Progenitor cell of endocrine pancreas (in vitro differentiated cells): Measurements from ENCODE around the genes HLA-G and TRIM26.

GRCh38 chr6:28949214-28949629 is 25.4 kb upstream of the TRIM27 start:
- PRO-cap, result no peak

GRCh38 chr6:29636149-29636653 is 3.2 kb upstream of the GABBR1 start:
- PRO-cap, result no peak

GRCh38 chr6:29666036-29666485 is 9.2 kb downstream of the MOG start:
- PRO-cap, result no peak

DNA sequence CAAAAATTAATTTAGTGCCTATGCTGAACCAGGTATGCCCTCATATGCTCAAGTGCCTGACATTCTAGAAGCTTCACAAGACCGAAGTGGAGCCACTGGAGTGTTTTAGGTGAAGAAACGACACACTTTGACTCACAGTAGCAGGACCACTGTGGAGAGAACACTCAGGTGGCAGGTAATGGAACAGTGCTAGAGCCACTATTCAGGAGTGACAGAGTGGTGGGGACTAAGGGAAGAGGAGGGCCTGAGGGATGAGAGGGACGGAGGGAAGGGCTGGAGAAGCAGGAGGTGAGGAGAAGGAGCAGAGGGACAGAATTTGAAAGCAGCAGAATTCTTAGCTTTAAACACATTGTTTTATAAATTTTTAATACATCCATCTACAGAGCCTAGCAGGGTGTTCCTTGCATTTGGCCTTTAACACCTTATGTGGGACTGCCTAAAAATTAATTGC is 1.8 kb upstream of the HLA-F start:
- PRO-cap, result no peak

GRCh38 chr6:29791553-29792767 is 35.7 kb upstream of the HLA-G start:
- PRO-cap, result no peak

- PRO-cap, result no peak
Observed at GRCh38 chr6:29827499-29827994, at the start of gene HLA-G. TSS of gene HLA-G (plus strand) at chr6:29827825.

DNA sequence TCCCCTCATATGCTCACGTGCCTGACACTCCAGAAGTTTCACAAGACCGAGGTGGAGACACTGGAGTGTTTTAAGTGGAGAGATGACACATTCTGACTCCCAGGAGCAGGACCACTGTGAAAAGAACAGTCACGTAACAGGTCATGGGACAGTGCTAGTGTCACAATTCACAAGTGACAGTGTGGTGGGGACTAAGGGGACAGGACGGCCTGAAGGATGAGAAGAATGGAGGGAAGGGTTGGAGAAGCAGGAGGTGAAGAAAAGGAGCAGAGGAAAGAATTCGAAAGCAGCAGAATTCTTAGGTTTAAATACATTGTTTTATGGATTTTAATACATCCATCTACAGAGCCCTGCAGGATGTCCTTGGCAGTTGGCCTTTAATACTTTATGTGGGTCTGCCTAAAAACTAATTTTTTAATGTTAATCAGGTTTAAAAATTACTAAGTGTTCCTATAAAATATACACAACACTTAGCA is 56.0 kb upstream of the HLA-A start:
- PRO-cap, result no peak

DNA sequence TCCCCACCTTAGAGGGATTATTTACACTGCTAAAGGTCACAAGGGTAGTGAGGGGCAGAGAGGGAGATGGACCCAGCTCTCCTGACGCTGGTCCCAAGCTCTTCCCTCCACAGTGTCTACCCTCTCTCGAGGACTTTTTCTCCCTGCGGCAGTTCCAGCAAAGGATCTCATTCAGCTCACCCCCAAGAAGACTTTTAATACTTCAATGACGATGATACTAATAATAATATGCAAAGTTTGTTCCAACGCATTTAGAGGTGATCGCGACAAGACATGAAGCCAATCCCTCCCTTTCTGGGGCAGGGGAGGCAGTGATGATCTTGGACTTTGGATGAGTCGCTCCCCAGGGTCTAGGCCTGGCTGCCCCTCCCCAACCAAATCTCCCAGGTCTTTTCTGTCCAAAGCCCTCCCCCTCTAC is 33.8 kb downstream of the HLA-A start:
- PRO-cap, result no peak

DNA sequence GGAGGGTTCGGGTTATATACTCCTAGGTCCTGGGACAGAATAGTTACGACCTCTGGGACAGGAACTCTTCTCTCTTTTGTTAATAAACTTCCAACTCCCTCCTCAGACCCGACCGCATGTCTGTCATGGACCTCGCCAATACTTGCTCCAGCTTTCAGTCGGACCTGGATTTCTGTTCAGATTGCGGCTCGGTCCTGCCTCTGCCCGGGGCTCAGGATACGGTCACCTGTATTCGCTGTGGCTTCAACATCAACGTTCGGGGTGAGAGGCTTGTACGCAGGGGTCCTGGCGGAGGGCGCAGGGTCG is 297 bp downstream of the POLR1H start:
- PRO-cap, result no peak

- PRO-cap, result no peak
Observed at GRCh38 chr6:30066509-30066823, 532 bp upstream of the PPP1R11 start.

- PRO-cap, result no peak
Observed at GRCh38 chr6:30122420-30122753, 9.5 kb upstream of the TRIM31 start.

- PRO-cap, result no peak
Observed at GRCh38 chr6:30184786-30185041, 21.4 kb downstream of the TRIM15 start.

DNA sequence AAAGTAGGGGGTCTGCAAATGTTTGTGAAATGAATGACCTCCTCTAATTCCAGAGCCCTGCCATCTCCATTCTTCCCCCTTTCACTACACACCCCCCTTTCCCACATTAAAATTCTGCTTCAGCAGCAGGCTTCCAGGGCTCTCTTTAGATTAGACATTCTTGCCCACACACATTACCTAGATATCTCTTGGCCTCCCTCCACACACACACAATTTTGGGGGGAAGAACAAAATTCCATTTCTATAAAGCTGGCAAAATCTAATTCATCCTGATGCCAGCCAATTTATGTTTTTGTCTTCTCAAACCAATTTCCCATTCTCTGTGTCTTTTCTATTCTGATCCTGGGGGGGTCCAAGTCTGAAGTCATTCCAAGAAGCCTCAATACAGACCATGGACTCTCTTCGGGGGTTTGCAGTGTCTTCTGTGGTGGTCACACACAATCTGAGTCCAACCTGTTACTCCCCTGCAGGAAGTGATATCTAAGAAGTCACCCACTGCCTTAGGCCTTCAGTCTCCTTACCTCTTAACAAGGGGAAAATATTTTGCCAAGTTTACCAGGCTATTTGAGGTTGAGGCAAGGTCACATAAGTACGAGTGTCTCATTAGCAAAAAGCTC is 2.0 kb downstream of the TRIM26 start:
- PRO-cap, result no peak

DNA sequence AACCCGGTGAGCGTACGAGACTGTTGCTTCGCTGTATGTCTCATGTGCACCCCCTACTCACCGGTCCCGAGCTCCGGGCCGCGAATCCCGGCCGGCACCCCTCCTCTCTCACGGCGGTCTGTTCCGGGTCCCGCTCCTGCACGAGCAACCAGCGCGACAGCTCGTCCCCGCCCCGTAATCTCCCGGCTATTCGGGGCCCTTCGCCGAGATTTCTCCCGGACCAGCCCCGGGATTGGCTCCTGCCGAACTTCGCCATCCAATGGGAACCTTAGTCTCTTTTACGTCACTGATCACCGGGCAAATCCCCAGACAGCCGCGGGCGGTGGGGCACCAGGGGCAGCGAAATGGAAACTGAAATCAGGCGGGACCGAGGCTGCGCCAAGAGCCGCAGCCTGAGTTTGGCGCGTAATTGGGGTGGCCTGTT is at the start of gene TRIM26:
Gene TRIM26, minus strand, starts transcription at position 163 of the 424 bp plus-strand sequence.
- PRO-cap, result bidirectional peak, plus-strand start at position 360 of the sequence, minus-strand start at position 122 of the sequence

- PRO-cap, result no peak
Observed at GRCh38 chr6:30260032-30260616, 46.9 kb upstream of the TRIM26 start.

- PRO-cap, result no peak
Observed at GRCh38 chr6:30309833-30310447, 16.8 kb upstream of the TRIM39 start.

GRCh38 chr6:30493500-30494599 is 4.5 kb downstream of the HLA-E start:
- PRO-cap, result no peak

GRCh38 chr6:30508473-30508846 is 19.2 kb downstream of the HLA-E start:
- PRO-cap, result no peak

- PRO-cap, result no peak
Observed at GRCh38 chr6:30541794-30542868, 14.2 kb downstream of the GNL1 start.

- PRO-cap, result no peak
Observed at GRCh38 chr6:30549568-30550144, 6.6 kb downstream of the GNL1 start.